Testis (tissue), 5 donors: ENCODE data around the gene PTPRCAP.

- PRO-cap, 3 experiments: no peak in any of the 3 experiments
- RAMPAGE, long total RNA, 2 experiments: no peak in any of the 2 experiments
- RRBS: no CpG with 5 or more reads among the region's 13 CpGs
Measured at GRCh38 chr11:66915194-66915891, 42.8 kb downstream of the PC start.

DNA sequence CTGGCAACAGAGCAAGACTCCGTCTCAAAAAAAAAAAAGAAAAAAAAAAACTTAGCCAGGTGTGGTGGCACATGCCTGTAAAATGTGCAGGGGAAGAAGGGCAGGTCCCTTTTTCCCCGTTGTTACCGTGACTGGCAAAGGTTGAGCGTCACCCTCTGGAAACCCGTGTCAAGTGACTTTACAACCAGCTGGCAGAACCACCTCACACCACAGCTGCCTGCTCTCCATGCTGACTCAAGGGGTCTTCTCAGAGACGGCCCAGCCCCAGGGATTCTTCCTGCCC, 6.4 kb downstream of the PC start:
- PRO-cap, 3 experiments: no peak in any of the 3 experiments
- RAMPAGE, long total RNA, 2 experiments: no peak in any of the 2 experiments
- RRBS: no CpG with 5 or more reads among the region's 6 CpGs

- PRO-cap, 3 experiments: no peak in any of the 3 experiments
- RAMPAGE, long total RNA, 2 experiments: no peak in any of the 2 experiments
- RRBS: no CpG with 5 or more reads among the region's 16 CpGs
Measured at GRCh38 chr11:66976033-66976712, 1.1 kb downstream of the C11orf86 start.

- PRO-cap, 3 experiments: no peak in any of the 3 experiments
- RAMPAGE, long total RNA, 2 experiments: no peak in any of the 2 experiments
- RRBS: no CpG with 5 or more reads among the region's 2 CpGs
Measured at GRCh38 chr11:67181536-67181944, 62.5 kb downstream of the KDM2A start.

DNA sequence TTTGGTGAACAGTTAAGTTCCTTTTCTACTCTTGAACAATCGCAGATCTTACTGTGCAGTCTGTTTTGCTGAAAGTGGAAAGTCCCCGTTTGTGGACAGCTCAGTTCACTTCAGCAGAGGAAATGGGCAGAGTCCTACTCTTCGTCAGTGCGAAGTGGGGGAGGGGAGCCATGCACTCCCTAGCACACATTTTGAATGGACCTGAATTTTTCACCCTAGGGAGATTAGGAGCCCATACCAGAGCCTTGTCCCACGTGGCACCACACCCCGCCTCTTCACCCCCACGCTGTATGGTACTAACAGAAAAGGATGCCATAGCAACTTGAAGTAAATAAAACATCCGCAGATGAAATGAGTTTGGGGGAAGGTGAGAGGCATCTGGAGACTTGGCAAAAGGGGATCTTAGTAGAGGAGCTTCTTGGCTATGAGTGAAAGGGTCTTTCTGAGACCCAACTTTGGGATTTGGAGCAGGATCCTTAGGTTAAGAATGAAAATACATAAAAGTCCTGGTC, 25.2 kb upstream of the GRK2 start:
- PRO-cap, 3 experiments: peak in 3 of 3 experiments; most common plus-strand start position 107 of the sequence (in 1); most common minus-strand start position 76 of the sequence (in 3)
- RAMPAGE, long total RNA, 2 experiments: no peak in any of the 2 experiments
- RRBS: no CpG with 5 or more reads among the region's 8 CpGs

DNA sequence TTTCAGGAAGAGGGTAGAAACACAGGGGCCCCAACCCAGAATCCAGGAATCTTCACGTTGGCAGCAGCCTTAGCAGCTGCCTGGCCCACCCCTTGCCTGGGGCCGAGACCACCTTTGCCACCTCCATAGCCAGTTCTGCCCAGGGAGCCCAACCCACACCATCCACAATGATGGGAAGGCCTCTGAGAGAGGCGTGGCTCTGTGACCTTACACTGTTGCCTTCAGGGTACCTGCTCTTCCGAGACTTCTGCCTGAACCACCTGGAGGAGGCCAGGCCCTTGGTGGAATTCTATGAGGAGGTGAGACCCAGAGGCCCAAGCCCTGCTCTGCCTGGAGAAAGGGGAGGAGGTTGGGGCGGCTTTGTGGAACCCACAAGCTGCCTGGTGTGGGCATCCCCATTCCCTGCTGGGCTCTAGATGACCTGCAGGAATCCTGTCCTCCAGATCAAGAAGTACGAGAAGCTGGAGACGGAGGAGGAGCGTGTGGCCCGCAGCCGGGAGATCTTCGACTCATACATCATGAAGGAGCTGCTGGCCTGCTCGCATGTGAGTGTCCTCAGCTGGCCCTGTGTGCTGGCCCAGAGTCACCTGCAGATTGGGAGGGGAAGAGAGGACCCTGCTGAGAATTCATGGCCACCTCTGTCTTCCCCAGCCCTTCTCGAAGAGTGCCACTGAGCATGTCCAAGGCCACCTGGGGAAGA, 10.0 kb upstream of the ANKRD13D start:
- PRO-cap, 3 experiments: no peak in any of the 3 experiments
- RAMPAGE, long total RNA, 2 experiments: no peak in any of the 2 experiments
- RRBS: no CpG with 5 or more reads among the region's 13 CpGs

DNA sequence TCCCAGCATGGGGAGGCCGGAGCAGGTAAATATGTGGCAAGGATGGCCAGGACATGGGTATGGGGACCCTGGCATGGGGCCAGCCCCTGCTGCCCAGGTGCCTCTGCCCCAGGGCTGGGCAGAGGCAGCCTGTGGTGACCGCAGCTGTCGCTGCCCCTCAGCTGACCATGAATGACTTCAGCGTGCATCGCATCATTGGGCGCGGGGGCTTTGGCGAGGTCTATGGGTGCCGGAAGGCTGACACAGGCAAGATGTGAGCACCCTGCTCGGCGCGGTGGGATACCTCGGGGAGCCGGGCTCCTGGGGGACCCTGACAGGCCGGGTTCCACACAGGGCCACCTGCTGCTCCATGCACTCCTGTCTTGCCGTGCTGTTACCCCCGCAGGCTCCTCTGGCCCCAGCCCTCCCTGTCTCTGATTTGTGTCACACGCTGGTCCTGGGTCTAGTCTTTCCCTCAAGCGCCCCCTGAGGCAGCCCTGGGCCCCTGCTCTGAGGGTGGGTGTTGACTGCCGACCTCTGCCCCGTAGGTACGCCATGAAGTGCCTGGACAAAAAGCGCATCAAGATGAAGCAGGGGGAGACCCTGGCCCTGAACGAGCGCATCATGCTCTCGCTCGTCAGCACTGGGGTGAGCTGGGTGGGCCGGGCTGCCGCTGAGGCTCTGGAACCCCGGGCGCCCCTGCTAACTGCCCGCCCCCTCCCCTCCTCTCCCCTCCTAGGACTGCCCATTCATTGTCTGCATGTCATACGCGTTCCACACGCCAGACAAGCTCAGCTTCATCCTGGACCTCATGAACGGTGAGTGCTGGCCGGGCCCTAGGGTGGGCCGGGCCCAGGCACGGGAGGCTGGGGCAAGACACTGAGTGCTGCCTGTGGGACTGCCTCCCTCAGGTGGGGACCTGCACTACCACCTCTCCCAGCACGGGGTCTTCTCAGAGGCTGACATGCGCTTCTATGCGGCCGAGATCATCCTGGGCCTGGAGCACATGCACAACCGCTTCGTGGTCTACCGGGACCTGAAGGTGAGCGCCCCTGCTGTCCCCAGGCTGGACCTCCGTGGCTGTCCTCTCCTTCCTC, 7.8 kb upstream of the ANKRD13D start:
- PRO-cap, 3 experiments: no peak in any of the 3 experiments
- RAMPAGE, long total RNA, 2 experiments: no peak in any of the 2 experiments
- RRBS: 95% methylated on average over 9 of the region's 48 CpGs

DNA sequence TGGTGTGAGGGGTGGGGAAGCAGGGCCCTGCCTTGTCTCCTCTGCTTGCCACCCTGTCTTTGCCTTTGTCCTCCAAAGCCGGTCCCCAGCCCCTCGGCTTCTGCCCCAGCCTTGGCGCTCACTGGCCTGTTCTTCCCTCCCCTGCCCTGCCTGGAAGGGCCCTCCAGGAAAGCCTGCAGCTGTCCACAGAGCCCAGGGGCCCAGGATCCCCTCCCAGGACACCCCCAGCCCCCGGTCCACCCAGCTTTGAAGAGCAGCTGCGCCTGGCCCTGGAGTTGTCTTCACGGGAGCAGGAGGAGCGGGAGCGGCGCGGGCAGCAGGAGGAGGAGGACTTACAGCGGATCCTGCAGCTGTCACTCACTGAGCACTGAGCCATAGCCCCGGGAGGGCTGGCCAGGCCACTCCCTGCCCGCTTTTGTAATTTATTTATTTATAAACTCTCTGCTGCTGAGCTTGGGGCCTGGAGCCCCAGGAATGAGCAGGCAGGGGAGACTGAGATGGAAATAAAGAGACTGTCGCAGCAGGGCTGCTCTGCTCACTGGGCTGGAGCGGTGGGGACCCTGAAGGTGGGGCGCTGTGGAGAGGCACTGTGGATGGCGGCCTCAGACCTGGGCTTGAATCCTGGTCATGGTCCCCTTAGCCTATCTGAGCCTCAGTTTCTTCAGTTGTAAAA, 1.2 kb upstream of the SSH3 start:
- PRO-cap, 3 experiments: peak in 3 of 3 experiments; most common plus-strand start position 450 of the sequence (in 3); most common minus-strand start position 359 of the sequence (in 1)
- RAMPAGE, long total RNA, 2 experiments: no peak in any of the 2 experiments
- RRBS: no CpG with 5 or more reads among the region's 17 CpGs

DNA sequence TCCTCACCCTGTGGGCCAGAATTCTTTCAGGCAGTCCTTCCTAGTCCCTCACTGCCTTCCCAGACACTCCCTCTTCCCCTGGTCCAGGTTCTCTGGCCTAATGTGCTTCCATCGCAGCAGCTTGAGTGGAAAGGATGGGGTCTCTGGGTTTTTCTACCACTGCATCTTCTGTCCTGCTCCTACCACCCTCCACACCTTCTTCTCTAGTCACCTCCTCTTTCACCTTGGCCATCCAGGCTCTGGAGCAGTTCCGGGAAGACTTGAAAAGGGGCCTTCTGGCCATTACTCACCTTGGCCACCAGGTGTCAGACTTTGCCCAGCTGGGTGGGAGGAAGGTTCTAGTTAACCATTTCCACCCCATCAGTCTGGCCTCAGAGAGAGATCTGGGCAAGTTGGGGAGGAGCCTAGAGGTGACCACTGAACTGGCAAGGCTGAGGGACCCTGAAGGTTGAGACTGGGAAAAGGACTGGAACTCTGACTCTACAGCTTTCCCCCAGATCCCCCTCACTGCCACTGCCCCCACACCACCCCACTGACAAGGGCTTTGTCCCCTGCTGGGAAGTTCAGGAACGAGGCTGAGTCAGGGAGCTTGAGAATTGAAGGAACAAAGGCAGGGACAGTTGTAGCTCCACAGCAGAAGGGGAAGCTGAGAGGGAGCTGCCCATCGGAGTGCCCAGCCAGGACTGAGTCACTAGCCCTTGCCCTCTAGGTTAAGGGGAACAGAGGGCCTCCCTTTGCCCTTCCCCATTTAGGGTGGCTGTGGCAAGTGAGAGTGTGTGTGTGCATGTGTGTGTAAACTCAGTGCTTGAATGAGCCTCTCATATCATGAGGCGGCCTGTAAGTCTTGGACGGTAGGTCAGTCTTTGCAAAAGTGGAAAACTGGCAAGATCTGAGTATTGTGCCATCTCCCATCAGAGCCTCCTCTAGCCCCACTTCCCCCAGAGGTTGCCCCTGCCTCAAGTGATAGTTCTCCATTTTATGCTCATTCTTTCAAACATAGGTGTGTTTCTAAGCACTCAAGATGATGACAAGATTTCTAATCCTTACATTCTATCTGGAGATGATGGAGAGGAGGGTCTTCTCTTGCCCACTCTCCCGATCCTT, 3.7 kb upstream of the POLD4 start:
- PRO-cap, 3 experiments: peak in 3 of 3 experiments; most common minus-strand start position 685 of the sequence (in 3)
- RAMPAGE, long total RNA, 2 experiments: no peak in any of the 2 experiments
- RRBS: no CpG with 5 or more reads among the region's 7 CpGs

GRCh38 chr11:67392161-67392465, 327 bp downstream of the RAD9A start:
- PRO-cap, 3 experiments: no peak in any of the 3 experiments
- RAMPAGE, long total RNA, 2 experiments: no peak in any of the 2 experiments
- RRBS: 2% methylated on average over 6 of the region's 19 CpGs

DNA sequence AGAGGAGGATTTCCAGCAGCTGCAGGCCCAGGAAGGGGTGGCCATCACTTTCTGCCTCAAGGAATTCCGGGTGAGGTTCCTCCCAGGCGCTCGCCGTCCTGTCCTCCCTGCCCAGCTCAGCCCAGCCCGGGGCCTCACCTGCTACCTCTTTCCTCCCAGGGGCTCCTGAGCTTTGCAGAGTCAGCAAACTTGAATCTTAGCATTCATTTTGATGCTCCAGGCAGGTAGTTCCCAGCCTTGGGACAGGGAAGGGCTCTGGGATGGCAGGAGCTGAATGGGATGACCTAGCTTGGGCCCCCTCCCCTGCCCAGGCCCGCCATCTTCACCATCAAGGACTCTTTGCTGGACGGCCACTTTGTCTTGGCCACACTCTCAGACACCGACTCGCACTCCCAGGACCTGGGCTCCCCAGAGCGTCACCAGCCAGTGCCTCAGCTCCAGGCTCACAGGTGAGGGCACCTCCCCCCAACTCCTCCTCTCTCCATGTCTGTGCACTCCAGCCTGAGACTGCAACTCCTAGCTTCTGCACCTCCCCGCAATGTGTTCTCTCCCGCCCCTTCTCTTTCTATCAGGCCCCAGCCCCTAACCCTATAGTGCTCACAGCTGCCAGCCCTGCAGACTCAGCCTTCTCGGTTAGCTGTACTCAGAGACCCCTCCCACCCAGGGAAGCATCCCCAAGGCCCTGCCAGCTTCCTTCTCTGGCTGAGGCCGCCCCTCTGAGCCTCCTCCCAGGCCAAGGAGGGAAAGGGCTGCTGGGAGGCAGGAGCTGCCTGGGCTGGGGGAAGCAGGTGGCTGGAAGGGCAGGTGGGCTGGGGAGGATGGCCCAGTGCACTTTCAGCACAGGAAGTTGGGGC, 4.4 kb downstream of the RAD9A start:
- PRO-cap, 3 experiments: no peak in any of the 3 experiments
- RAMPAGE, long total RNA, 2 experiments: no peak in any of the 2 experiments
- RRBS: 94% methylated on average over 5 of the region's 14 CpGs

GRCh38 chr11:67436921-67437402, 520 bp downstream of the PTPRCAP start:
- PRO-cap, 3 experiments: no peak in any of the 3 experiments
- RAMPAGE, long total RNA, 2 experiments: no peak in any of the 2 experiments
- RRBS: no CpG with 5 or more reads among the region's 14 CpGs

DNA sequence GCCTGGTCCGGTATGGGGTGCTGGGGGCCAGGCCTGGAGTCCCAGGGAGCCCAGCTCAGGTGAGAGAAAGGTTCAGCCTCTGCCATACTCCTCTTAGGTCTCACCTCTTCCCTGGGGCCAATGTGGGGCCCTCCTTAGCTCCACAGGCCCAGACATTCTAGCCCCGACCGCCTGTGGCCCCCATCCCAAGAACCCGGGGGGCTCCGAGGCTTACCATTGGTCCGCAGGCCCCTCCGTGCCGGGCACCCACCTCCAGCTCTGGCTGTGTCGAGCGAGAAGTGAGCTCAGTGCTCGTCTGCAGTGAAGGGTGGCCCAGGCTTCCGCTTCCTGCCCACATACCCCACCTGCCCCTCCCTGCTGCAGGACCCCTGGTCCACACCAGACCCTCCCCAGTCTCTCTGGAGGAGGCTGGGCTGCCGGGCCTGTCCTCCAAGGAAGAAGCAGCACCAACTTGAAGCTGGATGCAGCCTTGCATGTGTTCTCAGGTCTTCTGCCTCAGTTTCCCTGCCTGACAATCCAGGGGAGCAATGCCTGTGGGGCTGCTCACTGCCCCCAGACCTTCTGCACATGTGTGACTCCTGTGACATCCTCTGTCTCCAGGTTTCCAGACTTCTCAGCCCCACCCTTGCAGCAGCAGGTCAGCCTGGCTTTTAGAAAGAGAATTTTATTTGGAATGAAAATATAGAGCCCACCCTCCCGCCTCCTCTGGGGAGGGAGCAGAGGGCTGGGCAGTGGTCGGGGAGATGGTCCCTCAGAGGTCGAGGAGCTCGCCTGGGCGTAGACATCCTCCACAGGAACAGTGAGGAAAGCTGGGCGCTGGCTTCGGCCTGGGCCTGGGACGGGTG, at the start of gene PTPRCAP:
Gene PTPRCAP, minus strand, starts transcription at position 280 of the 845 bp plus-strand sequence.
- PRO-cap, 3 experiments: no peak in any of the 3 experiments
- RAMPAGE, long total RNA, 2 experiments: no peak in any of the 2 experiments
- RRBS: 89% methylated on average over 5 of the region's 21 CpGs

DNA sequence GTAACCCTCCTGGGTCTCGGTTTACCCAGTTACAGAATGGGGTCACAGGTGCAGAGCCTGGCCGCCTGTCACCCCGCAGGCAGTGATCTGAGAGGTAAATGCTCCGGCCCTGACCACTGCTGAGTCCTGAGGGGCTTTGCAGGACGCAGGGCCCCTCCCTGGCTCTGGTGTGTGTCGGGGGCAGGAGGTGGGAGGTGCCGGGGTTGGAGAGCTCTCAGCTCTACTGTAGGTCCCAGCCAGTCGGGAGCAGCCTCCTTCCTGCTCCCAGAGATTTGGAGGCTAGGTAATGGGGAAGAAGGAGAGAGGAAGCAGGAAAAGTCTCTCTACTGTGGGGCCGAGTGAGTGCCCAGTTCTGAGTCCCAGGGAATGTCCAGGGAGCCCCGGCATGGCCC, 543 bp downstream of the CORO1B start:
- PRO-cap, 3 experiments: no peak in any of the 3 experiments
- RAMPAGE, long total RNA, 2 experiments: no peak in any of the 2 experiments
- RRBS: 14% methylated on average over 5 of the region's 10 CpGs

GRCh38 chr11:67548656-67549148, 25.5 kb upstream of the CABP2 start:
- PRO-cap, 3 experiments: no peak in any of the 3 experiments
- RAMPAGE, long total RNA, 2 experiments: no peak in any of the 2 experiments
- RRBS: no CpG with 5 or more reads among the region's 10 CpGs

GRCh38 chr11:67600250-67600749, 6.4 kb upstream of the NDUFV1 start:
- PRO-cap, 3 experiments: no peak in any of the 3 experiments
- RAMPAGE, long total RNA, 2 experiments: no peak in any of the 2 experiments
- RRBS: no CpG with 5 or more reads among the region's 3 CpGs

GRCh38 chr11:67605072-67605713, 1.5 kb upstream of the NDUFV1 start:
- PRO-cap, 3 experiments: no peak in any of the 3 experiments
- RAMPAGE, long total RNA, 2 experiments: no peak in any of the 2 experiments
- RRBS: no CpG with 5 or more reads among the region's 8 CpGs

DNA sequence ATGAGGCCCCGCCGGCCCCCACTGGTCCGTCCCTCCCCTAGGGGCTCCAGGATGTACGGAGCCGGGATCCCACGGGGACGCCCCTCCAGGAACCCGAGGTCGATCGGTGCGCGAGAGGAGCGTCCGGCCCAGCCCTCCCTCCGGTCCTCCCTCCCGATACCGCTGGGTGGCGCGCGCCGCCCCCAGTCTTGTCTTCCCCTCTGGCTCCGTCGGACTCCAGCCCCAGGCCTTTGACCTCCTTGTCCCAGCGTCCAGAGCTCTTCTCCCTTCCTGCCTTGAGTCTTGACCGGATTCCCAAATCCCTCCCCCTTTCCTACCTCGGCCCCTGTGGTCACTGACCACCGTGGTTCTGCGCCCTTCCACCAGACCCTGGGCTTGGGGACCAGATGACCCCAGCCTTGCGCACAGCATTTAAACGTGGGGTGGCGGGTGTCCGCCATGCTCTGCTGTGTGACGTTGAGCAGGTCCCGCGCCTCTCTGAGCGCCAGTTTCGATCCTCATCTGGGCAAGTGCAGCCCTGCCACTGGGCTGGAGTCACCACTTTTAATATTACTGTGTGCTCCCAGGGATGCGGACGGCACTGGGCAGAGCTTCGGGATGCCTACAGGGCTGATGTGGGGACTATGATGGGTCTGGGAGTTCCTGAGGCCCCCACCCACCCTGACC, 1.0 kb upstream of the NUDT8 start:
- PRO-cap, 3 experiments: peak in 2 of 3 experiments; most common plus-strand start position 102 of the sequence (in 1); most common minus-strand start position 105 of the sequence (in 2)
- RAMPAGE, long total RNA, 2 experiments: no peak in any of the 2 experiments
- RRBS: under 1% methylated on average over 14 of the region's 40 CpGs

DNA sequence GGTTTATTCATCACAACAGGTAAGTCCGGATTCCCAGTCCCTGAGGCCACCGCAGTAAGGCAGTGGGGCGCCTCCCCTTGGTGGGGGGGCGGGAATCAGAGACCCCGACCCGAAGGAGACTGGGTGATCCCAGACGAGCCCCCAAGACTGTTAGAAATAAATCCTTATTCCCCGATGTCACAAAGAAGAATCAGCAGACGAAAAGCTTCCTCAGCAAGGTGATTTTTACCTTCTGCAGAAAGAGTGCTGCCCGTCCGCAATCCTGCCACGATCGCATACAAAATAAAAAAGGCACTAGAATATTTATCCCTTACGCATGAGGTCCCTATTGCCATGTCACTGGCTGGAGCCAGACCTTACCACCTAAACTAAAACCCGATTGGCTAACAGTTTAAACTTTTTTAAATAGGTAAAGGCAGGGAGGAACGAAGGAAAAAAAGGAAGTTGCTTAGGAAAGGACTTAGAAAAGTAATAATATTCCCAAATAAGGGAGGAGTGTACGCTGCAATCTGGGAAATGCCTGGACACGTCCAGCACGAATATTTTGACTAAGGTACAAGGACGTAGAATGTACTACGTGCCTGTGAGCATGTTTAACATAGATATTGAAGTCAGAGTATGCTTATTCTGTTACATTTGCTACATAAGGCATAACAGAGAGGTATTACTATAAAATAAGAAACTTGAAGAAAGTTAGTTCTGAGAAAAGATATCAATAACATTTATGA, 21.2 kb upstream of the ALDH3B2 start:
- PRO-cap, 3 experiments: no peak in any of the 3 experiments
- RAMPAGE, long total RNA, 2 experiments: no peak in any of the 2 experiments
- RRBS: no CpG with 5 or more reads among the region's 21 CpGs

GRCh38 chr11:67711152-67711598, 36.8 kb upstream of the ALDH3B2 start:
- PRO-cap, 3 experiments: no peak in any of the 3 experiments
- RAMPAGE, long total RNA, 2 experiments: no peak in any of the 2 experiments
- RRBS: no CpG with 5 or more reads among the region's 35 CpGs